RPMI7951 (cell line): ENCODE data around the gene EML5.

DNA sequence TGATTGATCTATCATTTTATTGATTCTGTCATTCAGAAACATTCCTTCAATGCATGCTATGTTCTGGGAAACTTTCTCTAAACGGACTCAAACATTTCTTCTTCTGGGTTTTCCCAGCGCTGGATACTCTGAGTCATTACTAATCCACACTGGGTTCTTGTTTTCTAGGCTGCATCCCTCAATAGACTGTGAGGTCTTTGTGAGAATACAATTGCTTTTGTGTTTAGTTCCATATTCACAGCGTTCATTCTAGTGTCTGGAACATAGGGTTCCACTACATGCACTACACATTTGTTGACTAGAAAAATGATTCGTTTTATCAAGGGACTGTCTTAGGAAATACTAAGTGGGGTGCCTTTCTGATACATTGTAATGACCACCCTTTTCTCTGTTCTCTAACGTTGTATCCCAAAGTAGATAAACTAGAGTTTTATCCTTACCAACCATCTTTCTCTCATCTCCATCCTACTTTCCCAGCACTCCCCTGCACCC is 878.7 kb downstream of the DIO2 start:
- RAMPAGE, long total RNA: no peak

GRCh38 chr14:80628921-80629289 is 312.6 kb downstream of the CEP128 start:
- RAMPAGE, long total RNA: no peak

- RAMPAGE, long total RNA: no peak
Measured at GRCh38 chr14:80784677-80785713, 156.5 kb downstream of the CEP128 start.

- RAMPAGE, long total RNA: no peak
Measured at GRCh38 chr14:80835982-80836616, 105.4 kb downstream of the CEP128 start.

GRCh38 chr14:81178380-81179499 is 42.0 kb downstream of the GTF2A1 start:
- RAMPAGE, long total RNA: no peak

GRCh38 chr14:81517287-81517834 is 16.3 kb downstream of the SEL1L start:
- RAMPAGE, long total RNA: no peak

- RAMPAGE, long total RNA: no peak
Measured at GRCh38 chr14:82387946-82388186, 854.2 kb upstream of the SEL1L start.

DNA sequence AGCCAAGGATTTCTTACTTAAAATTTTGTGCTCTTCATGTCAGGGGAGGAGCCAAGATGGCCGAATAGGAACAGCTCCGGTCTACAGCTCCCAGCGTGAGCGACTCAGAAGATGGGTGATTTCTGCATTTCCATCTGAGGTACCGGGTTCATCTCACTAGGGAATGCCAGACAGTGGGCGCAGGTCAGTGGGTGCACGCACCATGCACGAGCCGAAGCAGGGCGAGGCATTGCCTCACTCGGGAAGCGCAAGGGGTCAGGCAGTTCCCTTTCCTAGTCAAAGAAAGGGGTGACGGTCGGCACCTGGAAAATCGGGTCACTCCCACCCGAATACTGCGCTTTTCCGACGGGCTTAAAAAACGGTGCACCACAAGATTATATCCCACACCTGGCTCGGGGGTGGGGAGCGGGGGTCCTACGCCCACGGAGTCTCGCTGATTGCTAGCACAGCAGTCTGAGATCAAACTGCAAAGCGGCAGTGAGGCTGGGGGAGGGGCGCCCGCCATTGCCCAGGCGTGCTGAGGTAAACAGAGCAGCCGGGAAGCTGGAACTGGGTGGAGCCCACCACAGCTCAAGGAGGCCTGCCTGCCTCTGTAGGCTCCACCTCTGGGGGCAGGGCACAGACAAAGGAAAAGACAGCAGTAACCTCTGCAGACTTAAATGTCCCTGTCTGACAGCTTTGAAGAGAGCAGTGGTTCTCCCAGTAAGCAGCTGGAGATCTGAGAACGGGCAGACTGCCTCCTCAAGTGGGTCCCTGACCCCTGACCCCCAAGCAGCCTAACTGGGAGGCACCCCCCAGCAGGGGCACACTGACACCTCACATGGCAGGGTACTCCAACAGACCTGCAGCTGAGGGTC is 1890.5 kb upstream of the FLRT2 start:
- RAMPAGE, long total RNA: no peak

- RAMPAGE, long total RNA: no peak
Measured at GRCh38 chr14:84171368-84171696, 1358.6 kb upstream of the FLRT2 start.

- RAMPAGE, long total RNA: no peak
Measured at GRCh38 chr14:85528907-85529771, 805 bp upstream of the FLRT2 start.

DNA sequence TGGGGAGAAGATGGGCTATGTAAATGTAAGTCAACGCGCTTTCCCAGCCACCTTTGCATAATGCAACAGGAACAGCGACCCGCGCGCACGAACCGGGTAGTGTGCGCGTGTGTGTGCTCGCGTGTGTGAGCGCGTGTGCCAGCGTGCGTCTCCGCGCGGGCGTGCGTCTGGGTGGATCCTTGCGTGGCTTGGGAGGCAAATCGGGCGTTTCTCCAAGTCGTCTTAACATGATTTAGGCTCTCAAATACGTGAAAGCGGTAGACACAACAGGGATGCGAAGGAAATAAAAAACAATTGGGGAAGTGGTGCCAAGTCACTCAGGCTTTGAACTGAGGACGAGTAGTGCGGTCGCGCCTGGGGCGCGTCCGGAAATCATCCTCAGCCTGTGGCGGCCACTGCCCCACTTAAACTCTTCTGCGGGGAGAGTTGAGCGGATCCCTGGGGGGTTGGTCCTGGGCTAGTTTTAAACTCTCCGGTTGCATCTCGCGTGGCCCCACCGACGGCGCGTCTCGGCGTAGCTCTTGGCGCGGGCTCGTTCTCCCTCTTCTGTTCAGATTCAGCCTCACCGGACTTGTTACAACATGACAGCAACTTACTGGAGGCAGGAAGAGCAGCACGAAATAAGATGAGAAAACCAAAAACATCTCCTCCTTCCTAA is 1.9 kb downstream of the FLRT2 start:
- RAMPAGE, long total RNA: no peak

GRCh38 chr14:85878782-85879160 is 348.8 kb downstream of the FLRT2 start:
- RAMPAGE, long total RNA: no peak

- RAMPAGE, long total RNA: no peak
Measured at GRCh38 chr14:88185702-88186120, 137.4 kb downstream of the KCNK10 start.

DNA sequence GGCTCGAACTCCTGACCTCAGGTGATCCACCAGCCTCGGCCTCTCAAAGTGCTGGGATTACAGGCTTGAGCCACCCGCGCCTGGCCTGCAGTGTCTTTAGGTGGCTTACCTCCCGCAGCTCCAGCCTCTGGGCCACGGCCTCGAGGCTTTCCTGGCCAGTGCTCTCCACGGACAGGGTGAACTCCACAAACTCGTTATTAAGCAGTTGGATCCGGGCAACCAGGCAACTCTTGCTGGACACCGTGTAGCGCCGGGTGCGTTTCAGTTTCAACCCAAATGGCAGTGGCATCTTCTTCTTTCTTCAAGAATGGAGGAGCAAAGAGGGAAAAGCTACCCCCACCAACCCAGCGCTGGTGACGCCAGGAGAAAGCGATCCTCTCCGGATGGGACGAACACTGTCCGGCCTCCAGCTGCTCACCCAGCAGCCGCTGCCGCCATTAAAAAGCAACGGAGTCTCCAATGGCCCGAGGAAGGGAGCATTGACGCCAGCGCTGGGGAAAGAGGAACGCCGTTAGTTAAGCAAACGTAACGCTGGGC is 4.6 kb downstream of the PTPN21 start:
- RAMPAGE, long total RNA: no peak

GRCh38 chr14:88550923-88551847 is 3.6 kb downstream of the PTPN21 start:
- RAMPAGE, long total RNA: no peak

DNA sequence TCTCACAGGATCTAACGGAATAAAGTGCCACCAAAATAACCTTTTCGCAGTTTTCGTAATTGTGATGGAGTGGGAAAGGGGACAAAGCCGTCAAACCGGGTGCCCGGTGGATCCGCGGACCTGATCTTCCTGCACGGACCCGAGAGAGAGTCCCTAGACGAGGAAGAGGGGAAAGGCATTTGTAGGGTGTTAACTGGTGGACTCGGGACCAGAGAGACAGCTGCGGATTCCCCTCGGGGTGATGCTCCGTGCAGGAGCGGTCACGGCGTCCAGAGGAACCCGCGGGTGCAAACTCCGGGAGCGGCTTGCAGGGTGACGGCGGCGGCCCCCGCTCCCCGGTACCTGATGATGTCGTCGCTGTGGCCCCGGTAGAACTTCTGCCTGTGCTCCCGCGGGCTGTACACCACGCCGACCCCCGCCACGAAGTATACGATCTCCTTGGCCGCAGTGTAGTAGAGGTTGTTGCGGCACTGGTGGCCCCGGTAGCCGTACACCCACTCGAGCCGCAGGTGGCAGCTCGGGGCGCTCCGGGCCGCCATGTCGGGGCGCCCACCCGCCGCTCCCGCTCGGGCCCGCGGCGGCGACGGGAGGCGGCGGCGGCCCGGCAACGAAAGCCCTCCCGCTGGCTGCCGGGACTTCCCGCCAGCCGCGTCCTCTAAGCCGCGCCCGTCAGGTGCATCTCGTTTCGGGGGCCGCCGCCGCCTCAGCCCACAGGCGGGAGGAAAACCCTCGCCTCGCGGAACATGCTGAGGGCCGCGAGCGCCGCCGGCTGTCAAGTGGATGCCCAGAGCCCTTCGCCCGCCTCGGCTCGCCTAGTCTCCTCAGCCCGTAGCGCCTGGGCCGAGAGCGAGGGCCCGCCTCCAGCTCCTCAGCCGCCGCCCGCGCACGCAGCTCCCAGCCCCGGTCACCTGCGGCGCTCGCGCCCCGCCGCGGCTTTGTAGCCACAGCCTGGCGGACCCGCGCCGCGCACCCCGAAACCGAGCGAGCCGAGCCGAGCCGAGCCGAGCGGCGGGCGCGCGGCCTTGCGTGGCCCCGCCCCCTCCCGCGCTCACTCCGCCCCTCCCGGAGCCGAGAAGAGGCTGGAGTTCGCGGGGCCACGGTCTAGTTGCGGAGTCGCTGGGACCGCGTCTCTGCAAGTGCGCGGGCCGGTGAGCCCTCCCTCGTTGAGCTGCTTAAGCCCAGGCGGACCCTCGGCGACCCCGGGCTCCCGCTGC is at the start of gene EML5:
TSS of gene EML5 (minus strand) at position 989 of the 1,214 bp plus-strand sequence.
- RAMPAGE, long total RNA: no peak

DNA sequence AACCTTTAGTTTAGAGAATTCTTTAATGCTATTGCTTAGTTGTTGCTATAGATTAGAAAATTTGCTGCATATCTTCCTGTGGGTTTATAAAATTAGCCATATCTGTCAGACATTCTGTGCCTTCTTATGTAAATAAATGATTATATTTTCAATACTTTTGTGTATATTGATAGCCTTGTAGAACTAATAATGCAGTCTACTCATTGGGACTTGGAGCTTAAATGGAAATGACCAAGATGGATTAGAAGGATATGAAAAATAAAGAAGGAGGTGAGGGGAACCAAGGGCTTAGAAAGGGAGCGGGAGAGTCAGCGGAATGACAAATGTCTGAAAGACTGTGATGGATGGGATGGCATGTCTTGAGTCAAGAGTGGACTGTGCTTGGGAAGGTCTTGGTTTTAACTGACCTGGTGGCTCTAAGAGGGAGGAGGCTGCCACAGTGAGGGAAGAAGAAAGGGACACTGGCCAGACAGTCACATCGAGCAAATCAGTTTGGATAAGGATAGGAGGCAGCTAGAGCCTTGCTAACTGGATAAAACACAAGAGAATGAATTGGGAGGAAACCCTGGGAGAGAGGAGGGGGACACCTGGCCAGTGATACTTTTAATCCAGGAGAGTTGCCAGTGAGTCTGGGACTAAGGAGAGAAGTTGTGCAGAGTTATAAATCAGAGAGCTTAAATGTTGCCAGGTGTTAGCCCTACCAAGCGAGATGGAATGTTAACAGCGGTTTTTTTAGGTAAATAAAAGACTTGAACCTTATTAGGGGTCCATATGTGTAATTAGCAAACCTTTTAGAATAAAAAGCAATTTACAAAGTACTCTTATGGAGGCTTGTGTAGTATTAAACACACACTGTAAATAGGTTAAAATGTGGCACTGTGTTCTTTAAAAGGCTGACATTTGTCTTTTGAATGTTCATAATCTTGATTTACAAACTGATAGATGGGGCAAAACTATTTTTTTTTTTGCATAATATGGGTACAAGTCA is 9.6 kb downstream of the TTC8 start:
- RAMPAGE, long total RNA: no peak

DNA sequence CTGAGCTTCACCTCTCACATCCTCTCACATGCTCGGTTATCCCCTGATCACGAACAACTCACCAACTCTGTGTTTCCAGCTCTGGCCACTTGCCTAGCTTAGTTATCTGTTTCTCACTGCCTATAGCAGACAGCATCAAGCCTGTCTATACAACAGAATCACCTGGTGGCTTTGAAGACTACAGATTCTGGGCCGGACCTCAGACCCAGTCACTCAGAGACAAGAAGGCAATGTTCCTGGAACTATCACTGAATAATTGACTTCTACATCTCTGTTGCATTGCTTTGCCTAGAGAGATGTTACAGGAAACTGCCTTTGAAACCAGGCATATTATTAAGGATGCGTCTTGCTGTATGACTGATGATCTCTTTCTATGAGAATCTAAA is 158.1 kb downstream of the FOXN3 start:
- RAMPAGE, long total RNA: no peak

DNA sequence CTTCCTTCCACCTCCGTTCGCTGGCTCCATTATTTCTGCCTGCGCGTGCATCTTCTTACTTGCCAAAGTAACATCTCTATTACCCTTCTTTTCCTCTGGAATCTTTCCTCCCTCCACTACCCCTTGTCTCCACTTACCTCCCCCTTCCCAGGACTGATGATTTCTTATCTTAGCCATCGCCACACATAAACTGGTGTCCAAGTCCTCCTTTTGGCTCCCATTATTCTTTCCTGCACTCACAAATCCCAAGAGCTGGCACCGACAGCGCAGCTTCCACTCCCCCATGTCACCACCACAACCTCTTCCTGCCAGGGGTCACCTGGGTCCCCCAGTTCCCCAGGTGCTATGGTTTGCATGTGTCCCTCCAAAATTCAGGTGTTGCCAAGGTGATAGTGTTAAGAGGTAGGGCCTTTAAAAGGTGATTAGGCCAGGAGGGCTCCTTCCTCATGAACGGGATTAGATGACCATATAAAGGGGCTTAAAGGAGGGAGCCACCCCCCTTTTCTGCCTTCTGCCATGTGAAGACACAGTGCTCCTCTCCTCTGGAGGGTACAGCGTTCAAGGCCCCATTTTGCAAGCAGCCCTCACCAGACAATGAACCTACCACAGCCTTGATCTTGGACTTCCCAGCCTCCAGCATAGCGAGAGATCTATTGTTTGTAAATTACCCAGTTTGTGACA is 124.8 kb downstream of the FOXN3 start:
- RAMPAGE, long total RNA: no peak

DNA sequence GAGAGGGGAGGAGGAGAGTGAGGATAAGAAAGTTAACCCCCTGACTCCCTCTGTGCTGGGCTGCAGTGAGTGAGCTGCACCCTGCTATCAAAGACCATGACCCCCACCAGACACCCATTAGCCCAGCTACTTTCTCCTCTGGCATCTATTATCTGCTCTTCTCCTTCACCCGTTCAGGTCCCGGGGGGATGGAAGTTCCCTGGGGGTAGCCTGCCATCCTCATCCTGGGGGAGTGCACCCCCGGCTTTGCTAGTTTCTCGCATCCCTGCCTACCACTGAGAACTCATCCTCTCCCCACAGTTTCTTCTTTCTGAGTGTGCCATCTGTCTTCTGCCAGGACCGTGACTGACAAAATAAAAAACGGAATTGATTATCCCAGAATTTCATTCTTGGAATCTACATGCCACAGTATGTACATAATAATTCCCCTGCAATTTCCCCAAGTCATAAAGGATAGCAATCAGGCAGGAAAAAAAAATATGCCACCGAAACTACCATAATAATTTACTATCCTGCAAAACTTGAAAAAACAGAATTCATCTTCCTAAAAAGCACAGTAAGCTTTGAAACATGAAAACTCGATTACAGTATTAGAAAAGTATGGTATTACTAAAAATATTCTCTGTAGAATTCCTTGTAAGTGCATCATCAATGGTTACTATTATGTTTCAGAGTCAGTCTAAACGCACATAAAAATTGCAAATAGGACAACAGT is 45.1 kb downstream of the FOXN3 start:
- RAMPAGE, long total RNA: no peak